Neural cell (in vitro differentiated cells): ENCODE measurements around the gene BCL11B.

DNA sequence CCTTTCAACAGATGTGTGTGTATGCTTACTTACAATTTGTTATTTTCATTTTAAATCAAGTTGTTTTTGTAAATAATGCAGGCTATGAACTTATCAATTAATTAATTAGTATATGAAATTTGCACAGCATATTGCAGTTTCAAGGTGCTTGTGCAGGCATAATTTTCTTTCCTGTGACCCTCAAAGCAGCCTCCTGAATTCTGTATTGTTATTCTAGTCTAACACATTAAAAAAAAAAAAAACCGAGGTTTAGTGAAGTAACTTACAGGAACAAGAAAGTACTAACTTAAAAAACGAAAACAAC, 905.5 kb downstream of the VRK1 start:
- RAMPAGE, long total RNA, result no peak

GRCh38 chr14:97724394-97724813, 927.2 kb downstream of the VRK1 start:
- RAMPAGE, long total RNA, result no peak

DNA sequence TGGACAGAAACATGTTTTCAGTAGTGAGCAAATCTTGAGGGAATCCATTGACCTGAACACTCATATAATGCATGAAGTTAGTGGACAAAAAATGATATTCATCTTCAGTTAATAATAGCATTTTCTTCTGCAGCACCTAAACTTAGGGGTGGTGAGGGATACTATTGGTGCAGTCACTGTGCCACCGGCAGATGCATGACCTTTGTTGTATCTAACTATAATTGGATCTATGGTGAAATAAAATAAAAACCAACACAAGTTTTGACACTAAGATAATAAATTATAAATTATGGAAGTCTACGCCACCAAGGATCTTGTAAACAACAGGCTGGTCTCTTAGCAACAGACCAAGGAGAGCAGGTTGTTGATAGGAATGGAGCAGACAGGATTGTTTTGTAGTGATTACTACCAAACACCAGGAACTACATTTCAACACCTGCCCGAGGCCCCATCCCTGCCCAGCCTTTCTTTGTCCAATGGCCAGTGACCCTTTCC, 1177.9 kb downstream of the VRK1 start:
- RAMPAGE, long total RNA, result no peak

DNA sequence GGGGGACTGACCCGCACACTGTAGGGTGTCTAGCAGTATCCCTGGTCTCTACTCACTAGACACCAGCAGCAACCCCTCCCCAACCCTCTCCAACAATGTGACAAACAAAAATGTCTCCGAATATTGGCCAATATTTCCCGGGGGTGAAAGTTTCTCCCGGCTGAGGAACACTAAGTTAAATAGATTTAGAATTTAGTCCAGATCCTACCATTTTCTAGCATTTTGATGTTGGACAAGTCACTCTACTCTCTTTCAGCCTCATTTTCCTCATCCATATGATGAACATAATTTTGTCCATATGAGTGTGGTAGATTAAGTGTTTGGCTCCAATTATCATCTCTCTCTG, 647.4 kb downstream of the BCL11B start:
- RAMPAGE, long total RNA, result no peak

GRCh38 chr14:98886776-98887591, 385.0 kb downstream of the BCL11B start:
- RAMPAGE, long total RNA, result no peak

- RAMPAGE, long total RNA, result no peak
These were observed 235.2 kb downstream of the BCL11B start for GRCh38 chr14:99036565-99037436.

- RAMPAGE, long total RNA, result no peak
These were observed 33.9 kb downstream of the BCL11B start for GRCh38 chr14:99238089-99238598.

- RAMPAGE, long total RNA, result no peak
These were observed 12.7 kb downstream of the BCL11B start for GRCh38 chr14:99259211-99259757.

GRCh38 chr14:99271432-99272522, at the start of gene BCL11B:
Gene BCL11B (minus strand): TSS chr14:99272197.
- RAMPAGE, long total RNA, result start-site peak on the minus strand at chr14:99271689-99272311, 779 and 1,382 reads in 2 replicates

DNA sequence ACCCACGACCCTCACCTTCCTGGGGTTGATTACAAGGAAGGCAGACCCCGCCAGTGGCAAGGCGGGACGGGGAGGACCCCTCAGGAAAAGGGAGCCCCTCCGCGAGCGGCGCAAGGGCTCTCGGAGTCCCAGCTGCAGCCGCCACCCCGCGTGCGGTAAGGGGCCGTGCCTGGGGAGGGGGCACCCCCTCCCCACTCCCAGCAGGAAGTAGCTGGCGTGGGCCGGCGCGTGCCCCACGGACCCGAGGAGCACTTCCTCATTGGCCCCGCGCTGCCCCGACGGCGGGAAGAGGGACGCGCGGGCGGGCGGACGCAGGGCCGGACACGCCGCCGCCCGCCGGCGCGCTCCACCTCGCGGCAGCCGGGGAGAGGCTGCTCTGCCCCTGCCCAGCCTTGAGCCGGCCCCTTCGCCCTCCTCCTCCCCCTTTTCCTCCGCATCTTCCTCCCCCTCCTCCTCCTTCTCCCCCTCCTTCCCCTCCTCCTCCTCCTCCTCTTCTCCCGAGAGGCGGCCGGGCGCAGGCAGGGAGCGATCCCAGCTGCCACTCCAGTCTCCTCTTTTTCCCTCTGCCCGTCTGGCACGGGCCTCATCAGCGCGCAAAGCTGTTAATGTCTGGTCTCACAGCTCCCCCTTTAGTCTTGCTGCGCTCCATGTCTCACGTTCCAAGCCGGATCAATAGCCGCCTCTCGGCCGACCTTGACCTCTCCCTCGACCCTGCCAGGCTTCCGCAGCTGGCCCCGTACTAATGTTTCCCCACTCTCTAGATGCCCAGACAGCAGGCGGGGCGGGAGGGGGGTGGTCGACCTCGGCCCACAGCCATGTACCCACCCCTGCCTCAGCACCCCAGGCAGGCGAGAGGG, 2.5 kb upstream of the BCL11B start:
- RAMPAGE, long total RNA, result no peak

GRCh38 chr14:99320024-99320633, 48.1 kb upstream of the BCL11B start:
- RAMPAGE, long total RNA, result no peak

DNA sequence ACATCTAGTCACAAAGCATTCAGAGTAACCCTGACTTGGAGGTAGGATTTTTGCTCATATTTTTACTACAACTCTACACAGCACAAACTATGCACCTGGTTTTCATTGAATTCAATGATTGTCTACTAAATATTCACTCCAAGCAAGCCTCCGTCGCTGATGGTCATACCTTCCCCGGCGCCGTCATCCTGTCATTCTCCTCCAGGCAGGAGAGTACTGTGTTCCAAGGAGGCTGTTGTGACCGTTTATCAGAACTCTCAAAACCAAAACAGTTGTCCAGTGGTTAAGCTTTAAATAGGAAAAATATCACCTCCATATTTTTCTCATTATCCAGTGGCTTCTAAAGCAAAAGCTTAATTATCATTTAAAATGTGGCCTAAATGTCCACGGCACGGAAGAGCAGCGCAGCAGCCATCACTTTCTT, 2.1 kb downstream of the SETD3 start:
- RAMPAGE, long total RNA, result no peak

GRCh38 chr14:99479101-99479608, 1.5 kb downstream of the SETD3 start:
- RAMPAGE, long total RNA, result no peak

DNA sequence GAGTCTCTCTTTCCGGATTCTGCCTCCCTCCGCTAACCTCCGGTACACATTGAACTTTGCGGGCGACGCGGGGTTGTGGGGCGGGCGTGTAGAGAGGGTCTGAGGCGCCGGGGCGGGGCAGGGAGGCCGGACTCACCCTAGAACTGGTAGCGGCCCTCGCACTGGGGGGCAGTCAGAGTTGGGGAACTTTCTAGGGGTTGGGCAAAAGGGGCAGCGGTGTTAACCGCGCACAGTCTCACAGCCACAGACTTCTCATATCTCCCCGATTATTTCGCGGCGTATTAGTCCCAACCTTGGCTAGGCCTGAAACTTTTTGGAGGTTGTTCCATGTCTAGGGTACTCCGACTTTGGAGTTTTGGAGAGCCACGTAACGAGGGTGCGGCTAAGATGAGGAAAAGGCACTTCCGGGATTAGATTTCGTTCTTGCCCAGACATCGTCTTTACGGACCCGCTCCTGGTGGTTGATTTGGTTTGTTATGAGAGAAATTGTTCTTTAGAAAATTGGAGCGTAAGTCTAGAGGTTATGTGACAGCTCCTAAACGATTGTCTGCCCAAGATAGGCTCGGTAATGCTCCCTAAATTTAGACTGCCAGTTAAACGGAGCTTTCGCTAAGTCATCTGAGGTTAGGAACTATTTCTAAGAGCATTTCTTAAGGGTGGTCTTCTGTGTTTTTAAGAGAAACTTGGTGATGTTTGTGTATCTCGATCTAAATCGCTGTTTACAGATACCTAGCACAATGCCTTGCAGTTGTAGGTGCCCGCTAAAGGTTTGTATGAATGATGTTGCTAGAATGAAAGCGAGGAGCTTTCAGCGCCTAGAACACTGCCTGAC, 580 bp downstream of the CCNK start:
- RAMPAGE, long total RNA, result no peak

DNA sequence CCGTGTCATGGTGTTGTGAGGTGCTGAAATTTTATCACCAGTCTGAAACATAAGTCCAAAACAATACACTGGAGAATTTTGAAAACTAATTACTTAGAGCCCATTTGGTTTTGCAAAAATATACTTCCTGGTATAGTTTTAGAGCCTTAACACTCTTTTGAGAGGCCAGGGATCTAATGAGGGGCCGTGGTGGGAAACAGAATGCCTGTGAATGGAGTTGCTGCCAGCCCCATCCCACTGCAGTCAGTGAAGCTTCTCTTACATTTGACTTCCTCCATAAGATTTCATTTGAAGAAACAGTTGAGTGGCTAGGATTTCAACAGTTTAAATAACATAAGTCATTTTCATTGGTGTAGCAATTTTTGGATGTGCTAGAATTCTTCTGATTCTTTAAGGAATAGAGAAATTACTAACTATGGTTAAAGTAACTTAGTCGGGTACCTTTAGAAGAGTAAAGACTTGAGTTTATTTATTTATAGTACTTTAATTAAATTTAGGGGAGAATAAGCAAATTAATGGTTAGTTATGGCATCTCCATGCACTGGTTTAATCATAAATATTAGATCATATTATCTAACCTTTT, 20.5 kb downstream of the CCNK start:
- RAMPAGE, long total RNA, result no peak

GRCh38 chr14:99509841-99510984, 29.0 kb downstream of the CCNK start:
- RAMPAGE, long total RNA, result no peak

- RAMPAGE, long total RNA, result no peak
These were observed 39.5 kb downstream of the CCDC85C start for GRCh38 chr14:99564335-99565029.

GRCh38 chr14:99565803-99566736, 37.9 kb downstream of the CCDC85C start:
- RAMPAGE, long total RNA, result no peak

- RAMPAGE, long total RNA, result no peak
These were observed 24.0 kb downstream of the CCDC85C start for GRCh38 chr14:99579819-99580662.

GRCh38 chr14:99615273-99615742, 11.3 kb upstream of the CCDC85C start:
- RAMPAGE, long total RNA, result no peak